RPMI7951 (cell line): Measurements from ENCODE around the genes GRM5, TYR, PIWIL4, AMOTL1 and CWC15.

GRCh38 chr11:89065564-89066296 lies at the start of gene GRM5:
Gene GRM5, minus strand, starts transcription at chr11:89065982.
- RAMPAGE, long total RNA, result no peak

DNA sequence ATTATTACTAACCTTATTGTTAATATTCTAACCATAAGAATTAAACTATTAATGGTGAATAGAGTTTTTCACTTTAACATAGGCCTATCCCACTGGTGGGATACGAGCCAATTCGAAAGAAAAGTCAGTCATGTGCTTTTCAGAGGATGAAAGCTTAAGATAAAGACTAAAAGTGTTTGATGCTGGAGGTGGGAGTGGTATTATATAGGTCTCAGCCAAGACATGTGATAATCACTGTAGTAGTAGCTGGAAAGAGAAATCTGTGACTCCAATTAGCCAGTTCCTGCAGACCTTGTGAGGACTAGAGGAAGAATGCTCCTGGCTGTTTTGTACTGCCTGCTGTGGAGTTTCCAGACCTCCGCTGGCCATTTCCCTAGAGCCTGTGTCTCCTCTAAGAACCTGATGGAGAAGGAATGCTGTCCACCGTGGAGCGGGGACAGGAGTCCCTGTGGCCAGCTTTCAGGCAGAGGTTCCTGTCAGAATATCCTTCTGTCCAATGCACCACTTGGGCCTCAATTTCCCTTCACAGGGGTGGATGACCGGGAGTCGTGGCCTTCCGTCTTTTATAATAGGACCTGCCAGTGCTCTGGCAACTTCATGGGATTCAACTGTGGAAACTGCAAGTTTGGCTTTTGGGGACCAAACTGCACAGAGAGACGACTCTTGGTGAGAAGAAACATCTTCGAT lies at the start of gene TYR:
TSS of gene TYR (plus strand) at position 234 of the 687 bp plus-strand sequence.
- RAMPAGE, long total RNA, result no peak

DNA sequence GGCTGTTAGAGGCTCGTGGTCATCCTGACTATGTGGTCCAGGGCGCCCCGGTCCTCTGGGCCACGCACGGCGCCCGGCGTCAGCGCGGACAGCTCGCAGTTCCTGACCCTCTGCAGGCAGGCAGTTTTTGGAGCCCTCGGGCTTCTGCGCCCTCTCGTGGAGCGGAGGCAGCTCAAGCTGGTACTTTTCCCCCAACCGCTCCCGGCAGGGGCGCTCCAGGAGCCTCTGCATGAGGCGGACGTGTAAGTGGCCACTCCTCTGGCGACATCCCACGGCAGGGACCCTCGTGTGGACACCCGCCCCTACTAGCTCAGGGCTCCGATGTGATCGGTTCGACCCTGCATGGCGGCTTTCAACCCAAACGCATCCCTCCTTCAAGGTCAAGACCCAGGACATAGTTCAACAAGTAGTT lies 21.5 kb downstream of the TRIM49C start:
- RAMPAGE, long total RNA, result no peak

GRCh38 chr11:90208960-90209618 lies 13.8 kb downstream of the CHORDC1 start:
- RAMPAGE, long total RNA, result no peak

DNA sequence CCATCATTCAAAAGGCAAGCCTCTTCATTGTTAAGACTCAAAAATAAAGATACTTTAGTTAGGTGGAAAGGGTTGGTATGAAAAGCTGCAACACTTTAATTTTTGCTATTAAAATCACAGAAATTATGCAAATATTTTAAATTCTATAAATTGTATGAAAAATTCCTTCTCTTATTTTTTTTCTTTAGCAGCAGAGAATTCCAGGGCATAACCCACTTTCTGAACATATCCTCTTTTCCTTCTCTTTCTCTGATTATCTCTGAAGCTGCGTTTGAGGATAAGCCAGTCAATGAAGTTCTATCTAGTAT lies 208.9 kb upstream of the CHORDC1 start:
- RAMPAGE, long total RNA, result no peak

- RAMPAGE, long total RNA, result no peak
These were observed 375.1 kb upstream of the FAT3 start for GRCh38 chr11:91849645-91849890.

DNA sequence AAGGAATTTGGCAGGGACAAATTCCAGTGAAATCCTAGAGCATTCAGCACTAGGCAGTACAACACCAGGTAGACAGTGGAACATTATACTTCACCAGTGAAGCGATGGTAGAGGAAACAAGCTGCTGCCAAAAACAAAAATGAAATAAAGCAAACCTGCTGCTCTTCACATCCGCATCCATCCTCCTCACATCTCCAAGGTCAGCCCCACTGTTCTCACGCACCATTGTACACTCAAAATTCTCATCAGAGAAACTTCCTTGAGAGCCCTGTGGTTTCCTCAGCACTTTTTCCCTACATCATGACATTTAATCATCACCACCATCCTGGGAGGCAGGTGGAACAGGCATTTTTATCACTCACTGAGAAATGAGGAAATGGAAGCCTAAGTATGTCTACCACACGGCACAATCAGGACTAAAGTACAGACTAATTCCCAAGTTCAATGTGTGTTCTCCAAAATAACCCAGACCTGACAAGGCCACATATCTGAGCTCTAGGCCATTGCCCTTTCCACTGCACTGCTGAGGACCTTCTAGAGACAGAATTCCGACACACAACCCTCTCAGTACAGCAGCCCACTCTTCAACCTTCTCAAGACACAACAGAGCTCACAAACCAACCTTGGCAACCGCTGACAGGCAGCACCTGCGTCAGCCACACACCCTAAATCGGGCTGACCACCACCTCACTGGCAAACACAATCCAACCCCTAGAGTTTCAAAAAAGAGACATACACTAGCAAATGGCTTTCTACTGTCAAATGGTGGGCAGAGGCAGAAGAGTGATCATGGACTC lies 16.6 kb downstream of the SMCO4 start:
- RAMPAGE, long total RNA, result no peak

DNA sequence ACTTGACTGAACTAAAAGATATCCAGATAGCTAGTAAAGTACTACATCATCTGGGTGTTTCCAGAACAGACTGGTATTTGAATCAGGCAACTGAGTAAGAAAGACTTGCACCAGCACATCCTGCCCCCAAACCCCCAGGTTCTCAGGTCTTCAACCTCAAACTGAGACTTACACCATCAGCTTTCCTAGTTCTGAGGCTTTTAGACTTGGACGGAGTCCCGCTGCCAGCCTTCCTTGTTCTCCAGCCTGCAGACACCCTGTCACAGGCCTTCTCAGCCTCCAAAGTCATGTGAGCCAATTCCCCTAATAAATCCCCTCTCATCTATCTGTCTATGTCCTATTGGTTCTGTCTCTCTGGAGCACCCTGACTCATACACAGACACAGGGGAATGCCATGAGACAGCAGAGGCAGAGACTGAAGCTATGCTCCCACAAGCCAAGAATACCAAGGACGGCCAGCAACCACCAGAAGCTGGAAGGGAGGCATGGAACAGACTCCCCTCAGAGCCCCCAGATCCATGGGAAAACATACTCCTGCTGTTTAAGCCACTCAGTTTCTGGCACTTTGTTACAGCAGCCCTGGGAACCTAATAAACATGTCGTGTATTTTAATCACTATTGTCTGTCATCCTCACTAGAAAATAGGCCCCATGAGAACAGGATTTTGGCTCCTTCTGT lies 10.8 kb downstream of the SMCO4 start:
- RAMPAGE, long total RNA, result no peak

- RAMPAGE, long total RNA, result no peak
These were observed 425 bp downstream of the SMCO4 start for GRCh38 chr11:93542725-93543207.

DNA sequence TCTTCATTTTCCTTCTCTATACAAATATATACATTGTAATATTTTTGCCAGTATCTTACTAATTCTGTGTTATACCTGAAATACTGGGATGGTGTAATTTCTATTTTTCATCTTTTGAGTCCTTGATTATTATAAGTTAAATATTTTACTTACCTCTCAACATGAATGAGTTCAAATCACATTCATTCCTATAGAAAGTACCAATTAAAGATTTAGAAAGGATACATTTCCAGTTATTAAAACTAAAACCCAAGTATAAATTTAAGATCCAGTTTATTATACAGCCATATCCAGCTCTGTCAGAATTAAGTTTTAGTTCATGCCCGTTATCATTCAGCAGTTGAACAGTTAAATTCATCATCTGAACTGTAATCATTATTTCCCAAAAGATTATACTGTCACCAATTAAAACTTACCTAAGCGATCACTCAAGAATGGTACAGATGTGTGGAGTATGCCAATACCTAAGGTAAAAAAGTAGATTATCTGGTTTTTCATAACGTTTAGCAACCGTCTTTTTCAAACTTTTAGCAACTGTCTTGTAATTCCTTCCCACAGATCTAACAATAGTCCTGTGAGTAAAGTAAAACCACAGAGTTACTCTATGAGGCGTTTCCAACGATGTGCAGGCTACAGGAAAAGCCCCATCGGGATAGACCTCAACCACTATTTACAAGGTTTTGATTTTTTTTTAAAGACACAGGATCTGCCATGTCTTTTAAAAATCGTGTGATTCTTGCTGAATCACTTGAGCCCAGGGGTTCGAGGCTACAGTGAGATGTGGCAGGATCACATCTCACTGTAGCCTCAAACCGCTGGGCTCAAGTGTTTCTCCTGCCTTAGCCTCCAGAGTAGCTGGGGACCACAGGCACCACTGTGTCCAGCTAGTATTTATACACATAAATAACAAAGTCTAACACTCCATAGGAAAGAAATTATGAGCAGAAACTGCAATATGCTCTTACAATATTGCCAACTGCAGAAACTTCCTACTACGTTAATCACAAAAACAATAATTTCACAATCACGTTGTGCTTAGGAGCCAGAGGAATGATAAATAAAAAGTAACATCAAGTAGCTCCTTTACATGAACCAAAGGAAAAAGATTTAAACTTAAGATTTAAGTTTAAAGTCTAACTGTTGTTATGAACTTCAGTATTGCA lies 8.0 kb downstream of the TAF1D start:
- RAMPAGE, long total RNA, result no peak

- RAMPAGE, long total RNA, result no peak
These were observed 8.0 kb downstream of the VSTM5 start for GRCh38 chr11:93842387-93842856.

GRCh38 chr11:94566975-94567745 lies at the start of gene PIWIL4:
Gene PIWIL4, plus strand, starts transcription at chr11:94567368.
- RAMPAGE, long total RNA, result no peak

GRCh38 chr11:94602588-94603323 lies 35.6 kb downstream of the PIWIL4 start:
- RAMPAGE, long total RNA, result no peak

- RAMPAGE, long total RNA, result no peak
These were observed 36.1 kb upstream of the AMOTL1 start for GRCh38 chr11:94731995-94732546.

DNA sequence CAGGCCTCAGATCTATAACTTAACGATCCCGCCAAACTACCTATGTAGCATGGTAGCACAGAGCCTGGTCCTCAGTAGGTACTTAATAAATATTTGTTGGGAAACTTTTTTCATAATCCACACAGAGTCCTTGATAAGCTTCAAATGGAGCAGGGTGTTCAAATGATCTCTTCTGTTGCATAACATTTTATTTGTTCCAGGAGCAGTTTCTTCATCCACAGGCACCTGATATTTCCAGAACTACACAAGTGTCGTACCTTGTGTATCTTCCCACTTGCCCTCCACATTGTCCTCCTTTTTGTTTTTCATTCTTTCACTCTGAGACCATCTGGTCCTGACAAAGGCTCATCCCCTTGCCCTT lies 5.3 kb upstream of the AMOTL1 start:
- RAMPAGE, long total RNA, result no peak

DNA sequence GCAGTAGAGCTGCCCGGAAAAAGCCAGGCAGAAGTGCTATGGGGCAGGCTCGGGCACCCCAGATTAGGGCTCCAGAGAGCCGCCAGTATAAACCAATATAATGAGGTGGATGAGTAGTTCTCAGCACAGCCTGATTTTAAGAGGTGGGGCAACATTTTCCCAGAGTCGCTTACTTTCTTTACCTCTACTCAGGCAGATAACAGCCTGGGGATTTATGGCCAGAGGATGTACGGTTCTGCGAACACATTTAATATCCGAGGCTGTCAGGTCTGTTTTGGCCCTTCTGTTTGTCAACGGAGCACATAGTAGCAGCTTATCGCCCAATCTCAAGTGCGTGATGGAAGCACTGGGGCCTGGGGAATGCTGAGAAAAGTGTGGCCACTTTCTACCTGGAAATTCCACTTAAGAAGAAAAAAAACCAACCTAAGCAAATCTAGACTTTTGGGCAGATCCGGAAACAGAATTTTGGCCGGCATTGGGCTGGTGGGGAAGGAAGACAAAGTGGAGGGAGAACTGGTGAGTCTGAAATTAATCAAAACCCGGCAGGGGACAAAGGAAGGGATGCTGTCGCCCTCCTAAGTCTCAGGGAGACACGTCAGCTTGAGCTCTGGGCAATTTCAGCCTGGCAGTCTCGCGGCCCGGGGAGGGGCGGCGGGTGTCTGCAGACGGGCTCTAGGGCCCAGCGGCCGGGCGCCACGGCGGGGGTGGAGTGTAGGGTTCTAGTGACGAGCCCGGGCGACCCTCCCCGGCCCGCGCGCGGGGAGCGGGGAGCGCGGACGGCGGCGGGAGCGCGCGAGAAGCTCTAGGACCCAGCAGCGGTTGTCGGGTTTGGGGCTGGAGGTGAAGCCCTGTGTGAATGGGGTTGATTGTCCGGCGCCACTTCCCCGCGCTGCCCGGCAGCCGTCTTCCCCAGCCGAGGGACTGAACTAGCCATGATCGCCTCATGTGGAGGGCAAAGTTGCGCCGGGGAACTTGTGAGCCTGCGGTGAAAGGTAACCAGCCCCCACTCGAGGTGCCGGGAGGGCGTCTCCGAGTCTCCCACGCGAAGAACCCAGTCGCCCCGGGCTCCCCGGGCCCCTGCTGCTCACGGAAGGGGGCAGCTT lies at the start of gene AMOTL1:
TSS of gene AMOTL1 (plus strand) at position 788 of the 1,103 bp plus-strand sequence.
- RAMPAGE, long total RNA, result no peak

DNA sequence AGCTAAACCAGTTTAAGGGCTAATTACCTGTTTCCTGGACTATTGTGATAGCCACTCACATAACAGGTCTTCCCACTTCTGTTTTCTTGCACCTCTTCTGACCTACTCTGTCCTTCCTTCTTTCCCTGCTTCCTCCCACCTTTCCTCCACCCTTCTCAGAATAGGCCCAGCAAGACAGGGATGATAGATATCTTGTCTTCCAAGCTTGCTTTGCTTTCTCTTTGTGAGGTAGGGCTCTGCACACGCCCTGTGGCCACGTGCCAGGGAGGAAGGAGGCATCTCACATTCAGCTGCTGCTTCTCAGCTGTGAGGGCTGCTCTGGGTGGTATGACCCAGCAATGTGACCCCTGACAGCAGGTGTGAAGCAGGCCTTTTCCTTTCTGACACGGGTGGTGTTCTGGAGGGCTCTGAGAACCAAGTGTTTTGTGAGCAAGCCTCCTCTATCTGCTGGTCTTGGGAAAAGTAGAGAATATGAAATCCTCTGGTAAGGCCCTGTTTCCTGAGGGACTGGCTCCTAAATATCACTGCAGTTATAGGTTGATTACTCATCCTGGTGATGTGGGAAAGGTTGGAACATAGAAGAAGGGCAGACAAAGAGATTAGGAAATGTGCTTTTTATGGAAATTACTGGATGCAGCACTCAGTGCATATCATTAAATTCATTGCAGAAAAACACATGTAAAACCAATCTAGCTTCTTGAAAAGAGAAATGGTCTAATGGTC lies 8.4 kb downstream of the AMOTL1 start:
- RAMPAGE, long total RNA, result no peak

DNA sequence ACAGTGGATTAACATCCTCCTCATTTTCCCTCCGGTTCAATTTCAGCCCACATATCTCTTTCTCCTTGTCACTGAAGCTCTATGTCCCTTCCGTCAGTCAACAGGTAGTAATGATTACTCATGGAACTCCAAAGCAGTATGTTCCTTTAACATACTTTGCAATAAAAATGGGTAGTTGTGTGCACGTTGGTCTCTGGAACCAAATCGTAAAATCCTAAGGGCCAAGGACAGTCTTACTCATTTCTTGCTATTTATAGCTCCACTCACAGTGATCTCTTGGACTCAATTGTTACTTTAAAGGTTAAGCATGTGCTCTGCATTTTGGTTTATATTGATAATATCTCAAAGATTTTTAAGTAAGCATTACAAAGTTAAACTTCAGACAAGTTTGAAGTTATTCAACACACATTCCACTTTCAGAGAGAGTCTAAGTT lies 20.3 kb downstream of the AMOTL1 start:
- RAMPAGE, long total RNA, result no peak

DNA sequence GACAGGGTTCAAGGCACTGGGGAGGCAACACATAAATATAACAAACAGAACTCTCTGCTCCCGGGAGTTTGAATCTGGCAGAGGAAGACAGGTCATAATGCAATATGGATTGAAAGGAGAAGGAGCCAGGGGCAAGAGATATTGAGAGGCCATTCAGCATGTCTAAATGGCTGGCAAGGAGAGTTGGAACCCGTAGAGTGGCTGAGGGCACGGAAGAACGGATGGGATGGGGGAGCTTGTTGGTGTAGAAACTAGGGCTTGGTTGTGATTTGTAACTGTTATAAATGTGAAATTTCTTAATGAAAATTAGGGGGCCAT lies 28.2 kb downstream of the AMOTL1 start:
- RAMPAGE, long total RNA, result no peak

GRCh38 chr11:94972950-94974130 lies at the start of gene CWC15:
Gene CWC15, minus strand, starts transcription at chr11:94973556.
- RAMPAGE, long total RNA, result start-site peak on the minus strand at chr11:94973550-94973581, 552 and 465 reads in 2 replicates